Upper lobe of left lung (tissue), 5 donors: ENCODE measurements around a stretch of chr4.

GRCh38 chr4:143395544-143396576 is 59.2 kb downstream of the GAB1 start:
- PRO-cap, 2 experiments = no peak in any of the 2 experiments
- RAMPAGE, long total RNA, 4 experiments = start-site peak on the plus strand in 1 of 4 experiments, at chr4:143395805-143396065 at its widest, 20 reads per replicate

GRCh38 chr4:143415350-143415985 is 78.8 kb downstream of the GAB1 start:
- PRO-cap, 2 experiments = no peak in any of the 2 experiments
- RAMPAGE, long total RNA, 4 experiments = no peak in any of the 4 experiments

GRCh38 chr4:145180095-145180391 is 346 bp downstream of the OTUD4 start:
- PRO-cap, 2 experiments = peak in 1 of 2 experiments; most common minus-strand start chr4:145180195 (in 1)
- RAMPAGE, long total RNA, 4 experiments = no peak in any of the 4 experiments

- PRO-cap, 2 experiments = peak in 1 of 2 experiments; most common plus-strand start chr4:145481344 (in 1)
- RAMPAGE, long total RNA, 4 experiments = no peak in any of the 4 experiments
Observed at GRCh38 chr4:145480987-145481395, 662 bp upstream of the SMAD1 start.

DNA sequence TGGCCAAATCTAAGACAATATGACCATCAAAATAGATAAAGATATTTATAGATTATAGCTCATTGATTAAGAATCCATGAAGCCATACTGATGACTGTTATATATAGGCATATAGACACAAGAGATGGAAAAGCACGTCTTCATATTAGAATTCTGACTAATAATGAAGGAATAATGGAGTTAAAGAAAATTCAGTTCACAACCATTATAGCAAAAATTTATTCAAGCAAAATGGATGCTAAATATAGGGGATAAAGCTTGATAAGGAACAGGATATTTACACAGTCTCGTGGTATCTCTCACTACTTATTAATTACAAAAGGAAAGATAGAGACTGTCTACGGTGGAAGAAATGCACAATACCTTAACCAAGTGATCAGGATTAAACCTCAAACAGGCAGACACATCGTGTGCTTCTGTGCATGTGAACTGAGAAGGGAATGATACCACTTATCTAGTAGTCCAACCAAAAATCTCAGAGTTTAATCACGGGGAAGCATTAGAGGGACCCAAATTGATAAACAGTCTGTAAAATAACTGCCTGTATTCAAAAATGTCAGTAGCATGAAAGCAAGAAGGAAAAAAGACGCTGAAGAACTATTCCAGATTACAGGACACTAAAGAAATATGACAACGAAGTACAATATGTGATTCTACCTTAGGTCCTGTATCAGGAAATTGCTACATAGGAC is 55.0 kb downstream of the SMAD1 start:
- PRO-cap, 2 experiments = no peak in any of the 2 experiments
- RAMPAGE, long total RNA, 4 experiments = no peak in any of the 4 experiments

DNA sequence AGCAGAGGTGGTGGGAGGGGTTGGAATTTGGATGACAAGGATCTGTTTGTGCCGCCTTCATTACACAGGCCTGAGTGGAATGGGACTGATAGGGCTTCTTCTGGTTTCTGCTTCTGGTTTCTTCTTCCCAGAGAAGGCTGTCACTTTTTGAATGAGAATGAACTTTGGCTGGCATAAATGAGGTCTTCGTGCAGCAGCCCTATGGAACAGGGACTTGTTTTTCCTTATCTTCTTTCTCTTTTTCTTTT is 55.5 kb downstream of the C4orf51 start:
- PRO-cap, 2 experiments = peak in 1 of 2 experiments; most common plus-strand start position 63 of the sequence (in 1)
- RAMPAGE, long total RNA, 4 experiments = no peak in any of the 4 experiments

- PRO-cap, 2 experiments = peak in 2 of 2 experiments; most common plus-strand start chr4:145937280 (in 2); most common minus-strand start chr4:145937290 (in 1)
- RAMPAGE, long total RNA, 4 experiments = no peak in any of the 4 experiments
Observed at GRCh38 chr4:145937100-145938086, 1.2 kb downstream of the ZNF827 start.

- PRO-cap, 2 experiments = no peak in any of the 2 experiments
- RAMPAGE, long total RNA, 4 experiments = no peak in any of the 4 experiments
Observed at GRCh38 chr4:145984628-145984984, 46.0 kb upstream of the ZNF827 start.

DNA sequence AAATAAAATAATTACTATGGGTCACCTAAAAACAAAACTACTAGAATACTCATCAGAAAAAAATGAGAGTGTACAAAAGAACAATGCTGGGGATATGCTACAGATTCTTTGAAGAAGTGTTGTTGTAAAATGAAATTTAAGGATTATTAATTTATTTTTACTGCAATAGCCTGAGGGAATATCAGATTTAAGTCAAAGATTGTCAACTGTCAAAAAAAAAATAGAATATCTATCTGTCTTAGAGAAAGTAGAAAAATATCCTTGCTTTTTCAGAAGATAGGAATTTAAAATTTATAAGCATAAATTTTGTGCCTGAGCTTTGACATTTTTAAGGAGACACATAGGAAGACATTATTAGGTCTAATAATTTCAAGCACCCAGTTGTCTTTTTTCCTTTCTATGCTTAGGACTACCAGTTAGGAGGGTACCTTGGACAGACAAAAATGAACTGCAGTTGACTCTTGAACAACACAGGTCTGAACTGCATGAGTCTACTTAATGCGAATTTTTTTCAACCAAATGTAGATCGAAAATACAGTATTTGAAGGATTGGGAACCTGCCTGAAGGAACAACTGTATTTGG is 107.4 kb downstream of the TTC29 start:
- PRO-cap, 2 experiments = no peak in any of the 2 experiments
- RAMPAGE, long total RNA, 4 experiments = no peak in any of the 4 experiments

DNA sequence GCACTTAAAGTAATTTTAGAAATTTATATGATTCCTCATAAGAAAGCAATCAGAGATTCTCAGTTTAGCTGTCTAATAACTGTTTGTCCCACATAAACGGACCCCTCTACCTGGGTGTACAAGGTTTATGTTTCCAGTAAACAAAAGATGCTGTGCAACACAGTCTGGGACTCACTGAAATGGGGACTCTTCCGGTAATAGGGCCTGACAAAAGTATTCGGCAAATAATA is 249.1 kb upstream of the EDNRA start:
- PRO-cap, 2 experiments = no peak in any of the 2 experiments
- RAMPAGE, long total RNA, 4 experiments = no peak in any of the 4 experiments

GRCh38 chr4:147539577-147539972 is 58.7 kb downstream of the EDNRA start:
- PRO-cap, 2 experiments = no peak in any of the 2 experiments
- RAMPAGE, long total RNA, 4 experiments = no peak in any of the 4 experiments

GRCh38 chr4:147733537-147734531 is 1.9 kb downstream of the ARHGAP10 start:
- PRO-cap, 2 experiments = no peak in any of the 2 experiments
- RAMPAGE, long total RNA, 4 experiments = start-site peak on the plus strand in 1 of 4 experiments, at chr4:147733865-147733907 at its widest, 7 reads per replicate

DNA sequence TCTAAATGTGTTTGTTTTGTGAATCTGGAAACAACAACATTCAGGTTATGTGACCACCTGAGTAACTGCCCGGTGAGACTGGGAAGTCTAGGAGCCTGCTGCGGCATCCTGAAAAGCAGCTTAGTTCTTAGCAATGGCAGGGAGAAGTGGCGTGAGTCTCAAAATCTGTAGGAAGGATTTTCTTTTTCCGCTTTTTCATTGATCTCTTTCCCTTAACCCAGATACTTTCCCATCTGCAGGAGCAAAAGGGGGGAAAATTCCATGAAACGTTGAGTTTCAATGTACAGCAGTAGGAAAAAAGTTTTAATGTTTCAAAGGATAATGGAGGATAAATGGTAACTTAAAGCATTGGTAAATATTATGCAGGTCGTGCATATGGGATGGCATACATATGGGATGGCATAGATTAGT is 54.4 kb downstream of the ARHGAP10 start:
- PRO-cap, 2 experiments = no peak in any of the 2 experiments
- RAMPAGE, long total RNA, 4 experiments = no peak in any of the 4 experiments

- PRO-cap, 2 experiments = no peak in any of the 2 experiments
- RAMPAGE, long total RNA, 4 experiments = no peak in any of the 4 experiments
Observed at GRCh38 chr4:147969367-147969874, 237.5 kb downstream of the ARHGAP10 start.

GRCh38 chr4:148216586-148217452 is 225.4 kb downstream of the NR3C2 start:
- PRO-cap, 2 experiments = no peak in any of the 2 experiments
- RAMPAGE, long total RNA, 4 experiments = no peak in any of the 4 experiments

DNA sequence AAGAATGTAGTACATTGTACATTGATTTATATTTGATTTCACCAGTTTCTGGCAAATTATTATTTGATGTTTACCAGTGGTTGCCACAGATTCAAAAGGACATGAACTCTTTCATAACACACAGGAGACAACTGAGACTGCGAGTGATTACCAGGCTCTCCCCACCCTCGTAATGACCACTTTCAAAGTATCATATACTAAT is 158.5 kb downstream of the NR3C2 start:
- PRO-cap, 2 experiments = no peak in any of the 2 experiments
- RAMPAGE, long total RNA, 4 experiments = no peak in any of the 4 experiments

- PRO-cap, 2 experiments = no peak in any of the 2 experiments
- RAMPAGE, long total RNA, 4 experiments = no peak in any of the 4 experiments
Observed at GRCh38 chr4:150510422-150510866, 71.5 kb upstream of the MAB21L2 start.

GRCh38 chr4:150578534-150579468 is 3.1 kb upstream of the MAB21L2 start:
- PRO-cap, 2 experiments = no peak in any of the 2 experiments
- RAMPAGE, long total RNA, 4 experiments = no peak in any of the 4 experiments

- PRO-cap, 2 experiments = no peak in any of the 2 experiments
- RAMPAGE, long total RNA, 4 experiments = no peak in any of the 4 experiments
Observed at GRCh38 chr4:150761309-150762179, 179.6 kb downstream of the MAB21L2 start.

- PRO-cap, 2 experiments = no peak in any of the 2 experiments
- RAMPAGE, long total RNA, 4 experiments = no peak in any of the 4 experiments
Observed at GRCh38 chr4:150995996-150996219, 19.2 kb downstream of the LRBA start.